GM23248 (cell line): ENCODE results near the gene CEP68.

DNA sequence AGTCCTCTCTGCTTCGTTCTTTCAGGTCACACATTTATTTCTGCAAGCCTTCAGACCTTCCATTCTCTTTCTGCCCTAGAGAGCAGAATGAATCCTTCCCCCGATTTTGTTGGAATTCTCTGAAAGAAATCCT lies 399 bp upstream of the LGALSL start:
- RAMPAGE, long total RNA = no peak

- RAMPAGE, long total RNA = no peak
Measured at GRCh38 chr2:64631290-64631820, 22.4 kb downstream of the SERTAD2 start.

DNA sequence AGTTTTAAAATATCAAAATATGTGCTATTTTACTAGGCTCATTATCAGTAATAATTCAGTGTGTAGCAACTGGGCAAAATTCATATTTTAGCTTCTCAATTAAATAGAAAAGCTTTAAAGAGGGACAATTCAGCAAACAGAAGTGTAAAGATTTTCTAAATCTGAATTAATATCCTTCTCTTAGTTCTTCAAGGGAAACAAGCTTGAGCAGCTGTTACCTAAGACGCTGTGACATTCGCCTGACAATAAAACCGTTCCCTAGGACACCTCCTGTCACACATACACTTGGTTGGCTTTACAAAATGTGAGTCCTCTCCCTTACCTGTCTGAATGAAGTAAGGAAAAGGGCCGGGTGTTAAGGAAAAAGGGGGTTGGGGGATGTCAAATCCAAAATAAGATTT lies 2.2 kb downstream of the SERTAD2 start:
- RAMPAGE, long total RNA = no peak

DNA sequence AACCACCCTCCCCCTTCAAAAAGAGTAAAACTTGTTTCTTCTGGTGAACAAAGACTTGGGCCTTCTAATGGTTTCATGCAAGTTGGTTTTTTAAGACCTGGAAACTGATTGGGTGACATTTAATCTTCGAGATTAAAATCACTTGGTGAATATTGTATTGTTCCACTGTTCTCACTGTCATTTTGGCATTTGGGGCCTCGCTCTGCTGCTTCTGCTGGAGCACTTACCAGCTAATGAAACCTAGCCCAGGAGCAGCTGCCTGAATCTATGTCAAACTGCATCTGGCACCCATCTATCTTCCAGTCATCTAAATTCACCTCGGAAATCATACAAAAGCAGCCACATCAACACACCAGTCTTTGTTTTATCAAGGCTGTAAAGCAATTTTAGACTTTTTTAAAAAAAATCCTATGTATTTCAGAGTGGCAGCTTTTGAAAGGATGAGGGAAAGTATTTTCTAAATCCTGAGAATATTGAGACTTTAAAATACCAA lies 26.0 kb upstream of the SERTAD2 start:
- RAMPAGE, long total RNA = no peak

DNA sequence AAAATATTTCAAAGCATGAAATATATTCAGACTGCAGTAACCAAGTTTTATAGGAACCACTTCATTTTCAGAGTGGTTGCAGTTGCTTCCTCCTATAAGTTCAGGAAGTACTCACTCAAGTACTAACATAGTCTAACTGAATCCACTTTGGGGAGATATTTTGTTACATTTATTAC lies 77.3 kb upstream of the SERTAD2 start:
- RAMPAGE, long total RNA = no peak

- RAMPAGE, long total RNA = no peak
Measured at GRCh38 chr2:64931377-64932060, 57.7 kb upstream of the SLC1A4 start.

DNA sequence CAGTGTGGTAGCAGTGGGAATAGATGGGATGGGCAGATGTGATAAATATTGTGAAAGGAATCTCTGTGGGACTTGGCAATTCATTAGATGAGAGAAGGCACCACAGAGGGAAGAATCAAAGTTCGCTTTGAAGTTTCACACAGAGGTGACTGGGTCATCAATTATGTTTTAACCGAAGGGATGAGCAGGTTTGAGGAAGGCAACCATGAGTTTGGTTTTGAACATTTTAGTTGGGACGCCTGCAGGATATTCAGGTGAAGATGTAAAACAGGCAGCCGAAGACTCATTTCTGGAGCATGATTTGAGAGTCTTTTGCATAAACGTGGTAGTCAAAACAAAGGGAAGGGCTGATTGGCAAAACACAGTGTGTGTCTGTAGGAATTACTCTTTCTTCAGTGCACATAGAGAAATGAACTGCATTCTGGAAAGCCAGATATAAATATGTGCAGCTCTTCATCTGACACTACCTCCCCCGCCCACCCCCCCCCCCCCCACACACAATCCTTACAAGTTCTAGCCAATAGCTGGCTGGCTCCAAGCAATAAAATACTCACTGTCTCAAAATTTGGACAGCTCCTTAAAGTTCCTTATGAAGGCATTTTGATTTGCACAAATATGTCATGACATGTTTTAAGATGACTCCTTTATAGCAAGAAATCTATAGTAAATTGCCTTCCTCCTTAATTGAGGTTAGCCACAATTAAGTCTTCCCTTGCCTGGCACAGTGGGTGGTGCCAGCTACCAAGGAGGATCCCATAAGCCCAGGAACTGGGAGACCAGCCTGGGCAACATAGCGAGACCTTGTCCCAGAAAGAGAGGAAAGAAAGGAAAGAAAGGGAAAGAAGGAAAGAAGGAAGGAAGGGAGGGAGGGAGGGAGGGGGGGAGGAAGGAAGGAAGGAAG lies 1.8 kb upstream of the SLC1A4 start:
- RAMPAGE, long total RNA = no peak

GRCh38 chr2:65056326-65057400 lies at the start of gene CEP68:
TSS of gene CEP68 (plus strand) at chr2:65056416.
- RAMPAGE, long total RNA = no peak

- RAMPAGE, long total RNA = no peak
Measured at GRCh38 chr2:65082398-65083701, 26.6 kb downstream of the CEP68 start.

GRCh38 chr2:65088851-65089285 lies 32.7 kb downstream of the CEP68 start:
- RAMPAGE, long total RNA = no peak

GRCh38 chr2:65121410-65121827 lies 8.5 kb downstream of the RAB1A start:
- RAMPAGE, long total RNA = no peak

- RAMPAGE, long total RNA = no peak
Measured at GRCh38 chr2:65170451-65171085, 40.7 kb upstream of the RAB1A start.

DNA sequence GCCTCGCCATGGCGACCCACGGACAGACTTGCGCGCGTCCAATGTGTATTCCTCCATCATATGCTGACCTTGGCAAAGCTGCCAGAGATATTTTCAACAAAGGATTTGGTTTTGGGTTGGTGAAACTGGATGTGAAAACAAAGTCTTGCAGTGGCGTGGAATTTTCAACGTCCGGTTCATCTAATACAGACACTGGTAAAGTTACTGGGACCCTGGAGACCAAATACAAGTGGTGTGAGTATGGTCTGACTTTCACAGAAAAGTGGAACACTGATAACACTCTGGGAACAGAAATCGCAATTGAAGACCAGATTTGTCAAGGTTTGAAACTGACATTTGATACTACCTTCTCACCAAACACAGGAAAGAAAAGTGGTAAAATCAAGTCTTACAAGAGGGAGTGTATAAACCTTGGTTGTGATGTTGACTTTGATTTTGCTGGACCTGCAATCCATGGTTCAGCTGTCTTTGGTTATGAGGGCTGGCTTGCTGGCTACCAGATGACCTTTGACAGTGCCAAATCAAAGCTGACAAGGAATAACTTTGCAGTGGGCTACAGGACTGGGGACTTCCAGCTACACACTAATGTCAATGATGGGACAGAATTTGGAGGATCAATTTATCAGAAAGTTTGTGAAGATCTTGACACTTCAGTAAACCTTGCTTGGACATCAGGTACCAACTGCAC lies 22.4 kb upstream of the ACTR2 start:
- RAMPAGE, long total RNA = no peak

DNA sequence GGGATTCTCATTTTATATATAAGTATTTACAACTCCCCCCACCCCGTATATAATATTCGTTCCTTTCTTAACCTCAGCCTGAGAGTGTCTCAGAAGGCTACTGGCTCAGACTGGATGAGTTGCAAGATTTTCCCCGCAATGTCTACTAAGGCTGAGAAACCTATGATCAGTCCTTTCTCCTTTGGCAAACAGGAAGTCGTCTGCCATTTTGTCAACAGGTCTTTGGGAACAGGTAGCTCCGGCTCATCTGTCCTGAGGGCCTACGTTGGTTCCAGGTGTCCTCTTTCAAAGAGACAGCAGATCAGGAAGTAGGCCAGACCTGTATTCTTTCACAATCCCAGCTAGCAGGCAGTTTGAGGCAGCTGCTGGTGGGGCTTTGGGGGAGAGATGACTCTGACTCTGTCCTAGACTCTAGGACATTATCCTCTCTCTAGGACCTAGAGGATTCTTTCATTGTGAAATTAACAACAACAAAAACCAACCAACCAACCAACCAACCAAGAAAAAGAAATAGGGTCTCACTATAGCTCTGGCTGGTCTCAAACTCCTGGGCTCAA lies 98.6 kb downstream of the ACTR2 start:
- RAMPAGE, long total RNA = no peak

GRCh38 chr2:65373107-65373756 lies 59.2 kb downstream of the SPRED2 start:
- RAMPAGE, long total RNA = no peak

DNA sequence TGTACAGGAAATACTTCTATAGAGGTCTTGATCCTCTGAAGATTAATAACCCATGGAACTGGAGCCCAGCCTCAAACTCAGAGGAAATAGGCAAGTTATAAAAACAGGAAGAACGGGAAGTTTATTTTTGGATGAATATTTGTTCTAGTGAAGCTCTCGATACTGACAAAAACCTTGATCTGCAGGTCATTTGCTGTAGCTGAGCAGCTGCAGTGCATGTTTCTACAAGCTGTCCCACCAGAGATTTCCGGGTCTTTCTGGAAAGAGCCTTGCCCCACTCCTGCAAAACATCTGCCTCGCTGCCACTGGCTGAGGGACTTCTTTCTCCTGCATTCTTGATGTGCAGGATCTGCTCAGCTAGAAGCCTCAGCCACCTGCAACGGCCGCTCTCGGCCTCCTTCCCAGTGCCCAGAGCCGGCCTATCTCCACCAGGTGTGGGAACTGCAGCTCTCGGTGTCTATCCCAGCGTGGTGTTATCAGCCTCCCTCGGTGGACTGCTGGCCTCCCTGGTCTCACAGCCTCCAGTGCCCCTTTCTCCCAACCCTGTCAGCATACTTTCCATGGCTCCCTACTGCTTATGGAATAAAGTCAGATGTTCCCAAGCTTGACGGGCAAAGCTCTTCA lies 48.5 kb downstream of the SPRED2 start:
- RAMPAGE, long total RNA = no peak

DNA sequence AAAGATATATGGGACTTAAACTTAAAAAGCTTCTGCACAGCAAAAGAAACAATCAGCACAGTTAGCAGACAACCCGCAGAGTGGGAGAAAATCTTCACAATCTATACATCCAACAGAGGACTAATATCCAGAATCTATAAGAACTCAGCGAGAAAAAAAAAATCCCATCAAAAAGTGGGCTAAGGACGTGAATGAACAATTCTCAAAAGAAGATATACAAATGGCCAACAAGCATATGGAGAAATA lies 34.1 kb downstream of the SPRED2 start:
- RAMPAGE, long total RNA = no peak

DNA sequence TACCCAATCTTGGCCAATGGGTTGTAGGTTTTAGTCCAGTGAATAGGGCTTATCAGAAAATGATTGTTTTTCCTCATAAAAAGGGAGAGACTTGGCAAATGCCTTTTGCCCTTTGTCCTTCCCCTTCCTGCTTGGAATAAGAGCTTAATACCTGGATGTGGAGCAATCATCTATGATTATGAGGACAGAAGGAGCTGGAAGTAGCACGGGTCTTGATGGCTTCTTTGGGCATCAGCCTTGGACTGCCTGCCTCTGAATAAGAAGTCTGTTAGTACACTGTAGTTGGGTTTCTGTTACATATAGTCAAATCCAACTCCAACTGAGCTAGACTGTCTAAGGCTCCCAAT lies 23.1 kb upstream of the SPRED2 start:
- RAMPAGE, long total RNA = no peak

- RAMPAGE, long total RNA = no peak
Measured at GRCh38 chr2:65630671-65630922, 198.2 kb upstream of the SPRED2 start.

DNA sequence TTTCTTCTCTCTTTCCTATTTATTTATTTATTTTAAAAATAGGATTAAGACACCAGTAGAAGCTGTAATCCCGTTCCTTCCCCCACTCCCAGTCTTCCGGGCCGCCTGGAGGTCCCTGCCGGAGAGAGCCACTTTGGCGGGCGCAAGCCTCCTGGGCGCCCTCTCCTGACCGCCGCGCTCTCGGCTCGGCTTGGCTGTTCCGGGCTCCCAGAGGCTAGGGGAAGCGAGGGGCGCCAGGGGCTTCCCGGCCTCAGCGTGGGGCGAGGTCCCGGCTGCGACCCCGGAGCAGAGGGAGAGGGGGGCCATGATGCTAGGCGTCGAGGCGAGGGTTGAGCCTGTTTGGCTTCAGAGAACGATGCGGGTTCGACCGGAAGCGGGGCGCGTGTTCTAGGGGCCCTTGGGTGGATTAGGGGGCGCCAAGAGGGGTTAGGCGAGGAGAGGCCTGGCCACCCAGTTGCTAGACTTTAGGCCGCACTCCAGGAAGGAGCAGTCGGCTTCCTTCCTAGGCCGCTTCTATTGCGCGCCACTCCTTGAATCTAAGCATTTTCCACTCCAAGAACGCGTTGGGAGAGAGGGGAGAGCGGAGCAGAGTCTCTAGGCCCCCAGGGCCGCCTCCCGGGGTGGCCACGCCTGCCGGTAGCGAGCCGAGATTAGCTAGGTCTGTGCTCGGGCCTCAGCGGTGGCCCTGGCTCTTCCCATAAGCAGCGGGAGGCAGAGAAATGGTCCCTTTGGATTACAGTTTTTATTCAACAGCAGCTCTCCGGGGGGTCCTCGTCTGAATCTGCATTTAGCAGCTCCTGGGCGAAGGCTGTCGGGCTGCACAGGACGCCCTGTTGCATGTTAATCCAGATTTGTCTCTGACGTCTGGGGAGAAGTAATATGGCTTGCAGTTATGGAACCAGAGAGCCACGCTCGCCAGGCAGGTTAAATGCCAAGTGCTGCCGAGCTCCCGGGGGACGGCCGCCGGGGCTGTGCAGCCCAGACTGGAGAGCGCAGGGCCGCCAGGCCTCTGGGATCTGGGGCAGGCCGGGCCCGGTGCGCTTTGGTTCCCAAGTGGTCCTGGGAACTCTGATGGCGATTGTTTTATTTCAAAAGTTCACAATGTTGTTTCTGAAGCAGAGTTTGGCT lies 11.3 kb downstream of the MEIS1 start:
- RAMPAGE, long total RNA = no peak